ENCODE measurements around a stretch of chr6.

DNA sequence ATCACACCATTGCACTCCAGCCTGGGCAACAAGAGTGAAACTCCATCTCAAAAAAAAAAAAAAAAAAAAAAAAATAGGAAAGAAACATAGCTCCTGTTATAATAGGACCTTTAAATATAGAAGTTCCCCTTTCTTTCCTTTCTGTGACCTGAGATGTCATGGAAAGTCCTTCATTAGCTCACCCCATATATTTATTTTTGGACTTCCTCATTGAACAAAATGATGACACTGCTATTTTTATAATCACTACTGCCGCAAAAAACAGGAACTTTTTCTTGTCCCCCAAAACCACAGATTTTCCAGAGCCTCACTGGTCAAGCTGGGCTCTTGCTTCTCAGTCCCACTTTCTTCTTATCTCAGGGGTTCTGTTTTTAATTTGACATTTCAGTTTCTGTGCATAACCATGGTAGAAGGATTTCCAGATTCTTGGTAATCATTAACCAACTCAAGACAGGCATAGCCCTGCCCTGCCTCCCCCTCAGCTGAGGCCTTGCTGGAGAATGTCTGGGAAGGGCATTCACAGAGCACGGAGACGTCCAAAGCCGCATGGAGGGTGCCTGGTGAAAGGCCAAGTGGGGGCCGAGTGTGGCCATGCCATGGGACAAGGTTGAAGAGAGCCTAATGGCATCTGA is 73.5 kb downstream of the EDN1 start:
- RRBS: no CpG with 5 or more reads among the region's 5 CpGs

- RRBS: no CpG with 5 or more reads among the region's 7 CpGs
Observed at GRCh38 chr6:13044279-13044786, 284.0 kb downstream of the TBC1D7 start.

DNA sequence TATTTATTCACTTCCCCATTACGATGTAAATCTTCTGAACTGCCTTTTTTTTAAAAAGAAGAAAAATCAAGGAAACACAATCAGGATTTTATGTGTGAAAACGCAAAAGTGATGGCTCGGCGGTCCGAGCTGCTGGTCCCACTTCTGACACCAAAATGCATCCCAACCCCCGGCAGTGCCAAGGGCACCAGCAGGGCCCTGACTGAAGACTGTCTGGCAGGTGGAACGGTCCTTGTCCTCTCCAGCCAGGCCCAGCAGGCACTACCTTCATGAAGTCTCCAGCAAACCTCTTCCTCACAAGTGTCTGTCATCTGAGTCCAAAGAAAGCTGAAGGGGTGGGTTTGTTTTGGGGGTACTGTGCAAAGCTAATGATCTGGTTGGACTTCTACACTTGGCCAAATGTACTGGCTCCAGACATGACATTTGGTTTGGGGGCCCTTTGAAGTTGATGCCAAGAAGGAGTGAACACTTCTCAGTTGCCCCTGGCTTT is 41.1 kb downstream of the TBC1D7 start:
- RRBS: no CpG with 5 or more reads among the region's 7 CpGs

DNA sequence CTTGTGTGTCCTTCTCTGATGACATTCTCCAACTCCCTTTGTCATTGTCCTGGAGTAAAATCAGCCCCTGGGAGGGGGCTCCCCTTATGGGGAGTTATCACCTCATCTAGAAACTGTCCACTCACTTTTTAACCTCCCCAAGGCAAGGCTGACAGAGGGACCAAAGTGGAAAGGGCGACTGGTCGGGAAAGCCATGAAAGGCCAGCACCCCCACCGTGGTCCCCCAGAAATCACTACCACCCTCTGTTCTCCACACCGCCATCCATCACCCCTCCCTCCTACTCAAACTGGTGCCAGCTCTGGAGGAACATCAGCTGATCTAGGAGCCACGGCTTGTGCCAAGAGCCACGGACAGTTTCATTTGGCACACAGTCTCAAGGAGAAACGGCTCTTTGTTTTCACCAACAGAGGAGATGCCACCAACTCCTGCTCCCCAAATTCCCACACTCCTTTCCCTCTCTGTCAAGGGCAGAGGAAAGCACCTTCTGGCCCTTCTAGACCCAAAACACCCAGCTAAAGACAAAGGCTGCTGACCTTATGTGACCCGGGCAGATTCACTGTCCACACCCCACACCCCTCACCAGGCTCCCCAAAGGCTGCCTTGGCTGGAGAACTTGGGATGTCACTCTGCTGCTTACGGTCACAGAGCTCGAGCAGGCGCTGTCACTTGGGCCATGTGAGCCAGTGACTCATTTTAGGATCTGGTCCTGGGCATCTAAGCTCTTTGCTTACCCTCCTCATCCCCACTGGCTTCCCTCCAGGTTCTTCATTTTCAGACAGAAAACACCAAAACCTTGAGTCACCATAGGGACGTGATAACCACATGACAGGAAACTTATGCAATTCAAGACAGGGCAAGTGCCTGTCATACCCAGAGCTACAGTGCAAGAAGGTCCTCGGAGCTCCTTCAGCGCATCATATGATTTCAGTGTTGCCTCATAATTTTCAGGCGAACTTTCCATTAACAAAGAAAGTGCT is 25.9 kb downstream of the TBC1D7 start:
- RRBS: no CpG with 5 or more reads among the region's 15 CpGs

GRCh38 chr6:13398532-13398908 is 70.2 kb upstream of the TBC1D7 start:
- RRBS: no CpG with 5 or more reads among the region's 7 CpGs

- RRBS: no CpG with 5 or more reads among the region's 10 CpGs
Observed at GRCh38 chr6:13454500-13455347, 32.7 kb downstream of the GFOD1 start.

DNA sequence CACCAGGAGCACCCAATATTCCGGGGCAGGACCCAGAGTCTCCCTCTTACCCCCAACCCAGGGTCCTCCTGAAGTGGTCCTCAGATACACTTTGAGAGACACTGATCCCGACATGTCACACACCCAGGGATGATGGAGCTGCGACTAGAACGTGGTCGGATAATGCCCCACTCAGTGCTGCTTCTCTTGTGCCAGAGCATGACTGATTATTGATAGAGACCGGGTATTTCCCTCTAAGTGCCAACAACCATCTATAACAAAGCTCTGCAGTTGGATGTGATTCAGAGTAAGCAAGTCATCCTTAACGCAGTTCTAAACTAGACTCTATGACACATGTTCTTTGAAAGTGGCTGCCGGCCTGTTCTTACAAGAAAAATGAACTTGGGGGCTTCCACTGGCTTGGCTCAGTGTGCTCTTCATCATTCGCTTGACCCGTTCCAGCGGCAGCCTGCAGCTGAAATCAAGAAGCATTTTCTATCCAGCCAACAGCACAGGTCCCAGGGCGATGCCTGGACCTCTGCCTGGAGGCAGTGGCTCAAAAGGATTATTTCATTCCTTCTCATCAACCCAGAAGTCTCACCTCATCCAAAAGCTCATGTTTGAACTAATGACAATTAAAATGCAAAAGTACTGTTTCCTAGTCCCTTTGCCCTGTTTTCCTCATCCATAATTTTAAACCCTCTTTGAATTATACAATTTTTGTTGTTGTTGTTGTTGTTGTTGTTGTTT is 29.8 kb downstream of the GFOD1 start:
- RRBS: no CpG with 5 or more reads among the region's 12 CpGs

DNA sequence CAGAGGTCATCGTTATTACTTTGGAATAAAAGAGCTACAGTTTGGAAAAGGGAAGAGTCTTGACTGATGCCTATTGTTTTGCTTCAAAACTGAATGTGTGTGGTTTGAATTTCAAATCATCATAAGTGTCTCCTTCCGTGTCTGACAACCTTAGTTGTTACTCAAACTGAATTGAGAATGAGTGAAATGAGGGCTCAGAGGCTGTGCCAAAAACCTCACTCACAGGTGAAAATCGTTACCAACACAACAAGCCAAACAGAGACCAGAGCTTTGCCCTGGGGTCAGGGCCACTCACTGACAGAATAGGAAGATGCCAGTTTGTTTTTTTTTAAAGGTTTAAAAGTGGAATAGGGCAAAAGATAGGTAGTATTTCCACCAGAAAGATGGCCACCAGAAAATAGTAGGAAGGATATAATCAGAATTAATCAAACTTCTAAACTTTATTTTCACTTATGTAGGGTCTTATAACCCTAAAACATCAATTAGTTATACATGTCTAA is 15.1 kb upstream of the SIRT5 start:
- RRBS: no CpG with 5 or more reads among the region's 3 CpGs

DNA sequence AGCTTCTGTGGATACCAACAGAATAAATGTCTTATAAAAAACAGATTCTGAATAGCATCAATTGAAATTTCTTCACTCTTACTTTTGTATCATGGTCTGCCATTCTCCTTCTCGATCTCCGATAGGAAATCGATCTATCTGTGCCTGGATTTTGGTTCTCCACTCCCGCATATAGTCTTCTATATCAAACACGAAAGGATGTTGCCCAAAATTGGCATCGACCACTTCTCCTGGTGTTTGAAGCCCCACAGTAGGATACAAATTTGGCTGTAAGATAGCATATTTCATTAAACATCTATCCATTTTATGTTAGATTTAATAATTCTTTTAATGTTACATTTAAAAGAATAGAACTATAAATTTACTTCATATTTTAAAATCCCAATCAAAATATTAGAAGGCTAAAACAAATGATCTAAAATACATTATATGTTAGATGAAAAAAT is 29.4 kb downstream of the NOL7 start:
- RRBS: no CpG with 5 or more reads among the region's 6 CpGs

GRCh38 chr6:13733033-13734100 is 21.7 kb upstream of the RANBP9 start:
- RRBS: no CpG with 5 or more reads among the region's 19 CpGs

DNA sequence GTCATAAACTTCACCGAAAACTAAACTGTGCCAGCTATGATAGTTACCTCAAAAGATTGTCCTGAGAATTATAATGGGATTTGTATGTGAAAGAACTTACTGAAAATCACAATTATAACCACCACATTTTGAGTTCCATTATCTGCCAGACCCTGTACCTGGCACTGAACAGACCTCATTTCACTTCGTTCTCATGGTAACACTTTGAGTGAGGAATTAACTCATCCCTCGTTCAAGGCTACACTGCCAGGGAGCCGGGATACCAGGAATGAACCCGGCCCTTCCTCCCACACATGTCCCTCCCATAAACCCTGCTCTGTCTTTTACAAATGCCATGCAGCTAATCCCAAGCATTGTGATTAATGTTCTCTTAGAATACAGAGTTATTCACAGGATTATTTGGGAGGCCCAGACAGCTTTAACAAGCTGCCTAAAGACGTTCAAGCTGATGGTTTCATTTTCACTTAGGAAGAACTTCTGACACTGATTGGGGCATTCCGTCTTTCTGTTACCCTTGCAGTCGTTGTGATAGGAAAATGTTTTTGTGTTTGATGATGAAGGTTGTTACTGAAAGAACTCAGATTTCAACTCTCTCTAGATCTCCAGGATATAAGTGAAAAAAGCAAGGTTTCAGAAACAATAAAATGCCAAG is 42.5 kb upstream of the CD83 start:
- RRBS: no CpG with 5 or more reads among the region's 8 CpGs

DNA sequence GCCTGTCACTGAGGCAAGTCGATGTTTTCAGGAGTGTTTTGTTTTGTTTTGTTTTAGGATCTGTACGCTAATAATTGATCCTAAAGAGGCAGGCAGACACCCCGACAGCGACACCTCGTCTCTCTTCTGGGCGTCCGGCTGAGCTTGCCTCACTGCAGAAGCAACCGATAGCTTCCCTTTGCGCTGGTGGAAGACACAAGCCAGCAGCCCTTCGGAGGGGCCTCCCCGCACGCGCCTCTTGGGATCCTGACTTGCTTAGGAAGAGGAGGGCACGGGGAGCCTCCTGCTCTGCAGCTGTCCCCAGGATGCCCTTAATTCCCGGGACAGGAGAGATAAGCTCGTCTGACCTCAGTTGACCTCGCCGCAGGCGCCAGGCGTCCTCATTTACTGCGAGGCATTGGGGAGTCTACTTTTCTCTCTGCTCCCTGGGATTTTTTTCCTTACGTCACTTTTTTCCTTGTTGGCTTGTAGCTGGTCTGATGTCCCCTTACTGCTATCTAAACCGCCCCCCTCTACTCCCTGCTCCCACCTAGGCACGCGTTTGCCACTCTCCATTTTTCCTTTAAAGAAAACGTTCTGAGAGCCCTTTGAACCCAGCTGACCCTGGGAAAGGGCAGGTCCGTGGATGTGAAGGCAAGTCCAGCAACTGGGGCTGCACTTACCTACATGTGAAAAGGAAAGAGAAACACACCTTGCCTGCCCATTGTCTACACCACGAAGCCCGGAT is 94.1 kb downstream of the CD83 start:
- RRBS: no CpG with 5 or more reads among the region's 29 CpGs

DNA sequence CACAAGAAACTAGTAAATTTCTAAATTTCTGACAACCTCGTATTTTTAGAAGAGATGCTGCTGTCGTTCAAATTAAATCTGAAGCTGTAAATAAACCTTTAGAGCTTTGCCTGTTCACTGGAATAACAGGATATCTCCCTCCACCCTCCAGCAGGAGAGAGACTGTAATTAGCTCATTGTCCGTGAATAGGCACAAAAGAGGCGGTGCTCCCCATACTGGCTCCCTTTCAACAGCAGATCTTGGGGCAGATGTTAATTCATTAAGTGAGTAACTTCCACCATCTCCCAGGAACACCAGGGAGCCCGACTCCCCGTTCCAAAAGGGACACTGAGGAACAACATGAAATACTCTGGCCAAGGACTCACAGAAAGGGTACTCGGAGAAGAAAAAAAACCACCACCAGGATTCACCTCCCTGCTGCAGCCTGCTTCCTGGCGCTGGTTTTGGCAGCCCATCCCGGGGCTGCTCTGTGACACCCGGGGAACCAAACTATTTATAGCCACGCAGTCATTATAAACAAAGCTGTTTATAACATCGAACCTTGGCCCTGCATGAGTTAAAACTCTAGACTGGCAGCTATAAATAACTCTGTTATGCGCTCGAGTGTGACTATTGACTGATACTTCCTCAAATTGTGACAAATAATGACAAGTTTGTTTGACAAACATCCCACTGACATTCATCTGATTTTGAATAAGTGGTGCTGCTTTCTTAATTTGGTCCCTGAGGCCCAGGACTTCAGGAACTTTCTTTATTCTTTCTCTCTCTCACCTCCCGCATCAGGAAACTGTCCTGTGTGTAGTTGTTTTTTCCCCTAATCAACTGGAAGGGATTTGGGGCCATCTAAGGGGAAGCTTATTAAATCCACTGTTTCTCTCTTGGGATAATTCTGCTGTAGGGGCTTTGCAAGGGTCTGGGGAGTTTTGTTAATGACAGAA is 521.5 kb downstream of the CD83 start:
- RRBS: no CpG with 5 or more reads among the region's 15 CpGs

GRCh38 chr6:14717187-14717742 is 528.6 kb upstream of the JARID2 start:
- RRBS: no CpG with 5 or more reads among the region's 7 CpGs

DNA sequence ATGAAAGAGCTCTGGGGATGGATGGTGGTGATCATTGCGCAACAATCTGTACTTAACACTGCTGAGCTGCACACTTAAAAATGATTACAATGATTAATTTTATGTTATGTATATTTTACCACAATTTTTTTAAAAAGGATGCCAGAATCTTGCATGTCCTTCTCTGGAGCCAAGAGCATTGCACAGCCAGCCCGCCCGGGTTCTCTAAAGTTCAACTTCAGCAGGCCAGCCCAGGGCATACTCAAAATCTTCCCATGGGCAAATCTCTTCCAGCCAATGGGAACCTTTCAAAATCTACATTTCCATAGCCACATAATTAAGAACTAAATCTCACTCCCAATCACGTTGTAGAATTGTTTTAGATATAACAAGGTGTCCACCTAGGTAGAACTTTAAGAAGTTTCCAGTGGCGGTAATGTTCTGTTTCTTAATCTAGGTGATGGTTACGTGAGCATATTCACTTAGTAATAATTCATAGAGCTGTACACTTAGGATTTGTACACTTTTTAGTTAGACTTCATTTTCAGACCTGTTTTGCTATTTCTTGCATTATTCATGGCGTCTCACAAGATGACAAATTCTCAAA is 518.5 kb upstream of the JARID2 start:
- RRBS: no CpG with 5 or more reads among the region's 7 CpGs

GRCh38 chr6:14729591-14730022 is 516.3 kb upstream of the JARID2 start:
- RRBS: no CpG with 5 or more reads among the region's 4 CpGs

GRCh38 chr6:14770466-14770770 is 475.5 kb upstream of the JARID2 start:
- RRBS: no CpG with 5 or more reads among the region's 5 CpGs

- RRBS: no CpG with 5 or more reads among the region's 16 CpGs
Observed at GRCh38 chr6:14857439-14858114, 388.3 kb upstream of the JARID2 start.

DNA sequence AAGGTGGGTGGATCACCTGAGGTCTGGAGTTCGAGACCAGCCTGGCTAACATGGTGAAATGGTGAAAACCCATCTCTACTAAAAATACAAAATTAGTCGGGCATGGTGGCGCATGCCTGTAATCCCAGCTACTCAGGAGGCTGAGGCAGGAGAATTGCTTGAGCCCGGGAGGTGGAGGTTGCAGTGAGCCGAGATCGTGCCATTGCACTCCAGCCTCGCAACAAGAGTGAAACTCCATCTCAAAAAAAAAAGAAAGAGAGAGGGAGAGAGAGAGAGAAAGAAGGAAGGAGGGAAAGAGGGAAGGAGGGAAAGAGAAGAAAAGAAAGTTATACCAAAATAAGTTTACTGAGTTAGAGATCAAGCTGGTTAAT is 341.3 kb upstream of the JARID2 start:
- RRBS: no CpG with 5 or more reads among the region's 7 CpGs

DNA sequence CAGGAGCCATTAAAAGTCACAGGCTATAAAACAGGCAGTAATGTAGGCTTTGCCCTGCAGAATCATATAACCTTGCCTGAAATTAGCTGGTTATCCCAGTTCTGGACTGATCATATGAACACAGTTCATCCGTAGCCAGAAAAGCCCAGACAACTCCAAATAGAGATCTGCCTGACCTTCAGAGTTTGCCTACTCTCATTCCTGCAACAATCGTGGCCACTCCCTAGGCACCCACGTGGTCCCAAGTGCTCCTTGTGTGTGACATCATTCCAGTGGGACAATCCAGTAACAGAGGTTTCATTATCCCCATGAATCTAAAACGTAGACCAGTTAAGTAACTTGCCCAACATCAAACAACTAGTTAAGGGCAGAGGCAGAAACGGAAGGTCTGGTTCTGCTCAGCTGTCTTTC is 261.5 kb upstream of the JARID2 start:
- RRBS: no CpG with 5 or more reads among the region's 5 CpGs